ENCODE measurements around a stretch of chr4.

DNA sequence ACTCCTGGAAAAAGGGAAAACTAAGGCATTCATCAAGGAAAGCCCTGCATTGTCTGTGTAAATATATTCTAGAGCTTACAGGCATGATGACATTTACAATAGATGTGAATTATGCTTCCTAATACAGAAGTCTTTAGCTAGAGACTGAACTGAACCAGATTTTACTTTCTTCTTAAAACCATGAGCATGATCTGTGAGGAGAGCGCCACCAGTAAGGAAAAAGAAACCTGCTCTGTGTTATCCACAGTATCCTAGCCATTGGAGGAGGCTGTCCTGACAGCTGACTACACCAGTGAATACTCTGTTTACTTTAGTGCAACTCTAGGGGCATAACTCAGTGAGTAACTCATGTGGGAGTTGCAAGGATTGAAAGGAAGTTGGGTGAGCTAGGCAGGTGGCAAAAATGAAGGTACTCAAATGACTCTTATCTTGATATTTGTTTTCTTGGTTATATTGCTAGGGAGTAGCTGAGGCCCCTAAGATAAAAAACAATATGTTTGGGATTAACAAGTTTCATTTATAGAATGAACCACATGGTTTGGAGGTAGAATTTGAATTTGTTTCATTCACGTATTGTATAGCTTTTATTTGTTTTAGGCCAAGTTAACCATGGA is 2.3 kb downstream of the BMP3 start:
- PRO-cap: no peak
CAGE:
- cytosol, long polyA minus RNA: no peak
- cytosol, long polyA plus RNA: no peak
- long polyA plus RNA: no peak
- nucleus, long polyA minus RNA: no peak
- nucleus, long polyA plus RNA: no peak

- PRO-cap: no peak
CAGE:
- cytosol, long polyA minus RNA: no peak
- cytosol, long polyA plus RNA: no peak
- long polyA plus RNA: no peak
- nucleus, long polyA minus RNA: no peak
- nucleus, long polyA plus RNA: no peak
Observed at GRCh38 chr4:81566068-81566918, 94.6 kb upstream of the RASGEF1B start.

- PRO-cap: no peak
CAGE:
- cytosol, long polyA minus RNA: no peak
- cytosol, long polyA plus RNA: no peak
- long polyA plus RNA: no peak
- nucleus, long polyA minus RNA: no peak
- nucleus, long polyA plus RNA: no peak
Observed at GRCh38 chr4:81648818-81649458, 177.2 kb upstream of the RASGEF1B start.

- PRO-cap: no peak
CAGE:
- cytosol, long polyA minus RNA: no peak
- cytosol, long polyA plus RNA: no peak
- long polyA plus RNA: no peak
- nucleus, long polyA minus RNA: no peak
- nucleus, long polyA plus RNA: no peak
Observed at GRCh38 chr4:82347989-82348918, 25.5 kb downstream of the HNRNPD start.

DNA sequence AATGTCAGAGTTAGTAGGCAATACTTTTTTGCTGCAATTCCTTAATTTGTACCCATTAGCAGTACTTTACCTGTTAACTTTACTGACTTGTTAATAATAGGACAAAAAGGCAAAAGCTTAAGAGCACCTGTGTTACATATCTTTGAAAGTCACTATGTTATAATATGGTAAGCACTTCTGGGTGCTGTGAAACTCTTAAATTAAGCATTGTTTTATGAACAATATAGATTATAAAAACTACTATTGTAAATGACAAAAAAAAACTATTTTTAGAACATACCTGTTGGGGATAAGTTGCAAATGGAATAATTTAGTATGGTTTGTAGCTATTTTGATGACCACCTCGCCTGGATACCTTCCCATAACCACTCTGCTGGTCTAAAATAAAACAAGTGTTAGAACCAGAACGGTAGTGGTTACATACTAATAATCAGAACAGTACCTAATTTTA is 18.7 kb downstream of the HNRNPD start:
- PRO-cap: no peak
CAGE:
- cytosol, long polyA minus RNA: no peak
- cytosol, long polyA plus RNA: start-site peak on the minus strand centred at position 356 of the sequence, 34 bp wide, 980 and 862 reads in 2 replicates
- long polyA plus RNA: no peak
- nucleus, long polyA minus RNA: no peak
- nucleus, long polyA plus RNA: no peak

DNA sequence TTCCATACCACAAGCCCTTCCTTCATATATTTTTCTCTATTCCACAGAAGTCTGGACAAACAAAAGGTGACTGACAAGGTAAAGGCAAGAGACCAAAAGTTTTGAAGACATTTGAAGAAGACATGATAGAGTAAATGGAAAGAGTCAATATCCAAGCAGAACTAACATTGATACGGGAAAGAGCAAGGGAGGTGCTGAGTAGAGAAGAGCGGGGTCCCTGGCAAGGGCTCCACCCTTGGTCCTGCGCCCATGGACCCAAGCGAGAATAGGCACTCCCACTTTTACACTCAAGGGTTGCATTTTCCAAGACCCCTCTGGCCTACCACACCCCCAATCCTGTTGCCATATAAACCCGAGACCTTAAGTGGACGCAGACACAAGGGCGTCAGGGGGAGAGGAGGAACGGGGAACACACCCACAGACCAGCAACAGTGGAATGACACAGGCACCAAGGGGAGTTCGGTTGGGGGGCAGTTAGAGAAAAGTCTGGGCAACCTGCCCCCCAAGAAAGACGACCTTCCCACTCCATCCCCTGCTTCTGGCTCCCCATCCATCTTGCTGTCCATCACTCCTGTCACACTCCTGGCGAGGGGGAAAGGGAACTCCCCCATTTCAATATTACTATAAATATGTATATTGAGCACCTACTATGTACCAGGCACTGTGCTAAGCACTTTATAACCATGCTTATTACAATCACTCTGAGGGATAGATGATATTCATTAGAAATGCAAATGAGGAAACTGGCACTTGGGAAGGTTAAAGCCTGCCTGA is 51.8 kb downstream of the SCD5 start:
- PRO-cap: no peak
CAGE:
- cytosol, long polyA minus RNA: no peak
- cytosol, long polyA plus RNA: no peak
- long polyA plus RNA: no peak
- nucleus, long polyA minus RNA: no peak
- nucleus, long polyA plus RNA: no peak

DNA sequence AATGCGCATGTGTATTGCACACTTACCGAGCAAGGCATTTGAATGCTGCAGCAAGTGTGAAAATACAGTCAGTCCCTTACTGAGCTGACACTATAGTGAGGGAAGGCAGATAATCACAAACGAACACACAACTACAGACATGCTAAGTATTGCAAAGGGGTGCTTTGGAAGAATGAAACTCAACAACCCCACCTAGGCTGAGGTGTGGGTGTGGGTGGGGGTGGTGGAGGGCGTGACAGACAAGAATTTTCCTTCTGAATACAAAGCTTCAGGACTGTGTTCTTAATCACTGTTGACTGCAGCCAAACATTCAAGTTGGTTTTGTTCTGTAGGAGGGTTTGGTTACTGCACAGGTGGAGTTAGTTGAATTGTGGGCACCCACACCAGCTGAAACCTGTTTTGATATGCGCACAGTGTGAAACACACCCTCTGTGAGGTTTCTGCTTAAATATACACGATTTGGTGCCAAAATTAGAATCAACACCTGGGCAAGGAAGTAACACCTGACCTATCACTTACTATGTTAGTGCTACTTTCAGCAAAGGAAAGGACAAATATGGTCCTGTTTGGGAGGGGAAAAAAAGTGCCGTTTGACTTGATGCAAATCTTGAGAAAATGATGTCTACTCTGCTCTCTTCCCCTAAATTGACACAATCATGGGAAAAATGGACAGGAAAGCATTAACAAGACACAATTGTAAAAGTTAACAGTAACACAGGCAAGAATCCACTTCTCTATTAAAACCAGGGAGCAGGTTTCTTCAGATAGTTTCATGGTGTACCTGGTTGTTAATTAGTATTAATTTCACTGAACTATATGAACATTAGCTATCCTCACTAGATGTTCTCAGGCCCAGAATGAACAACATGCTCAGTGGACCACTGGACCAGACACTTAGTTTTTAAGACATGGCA is 72.1 kb downstream of the COQ2 start:
- PRO-cap: no peak
CAGE:
- cytosol, long polyA minus RNA: no peak
- cytosol, long polyA plus RNA: no peak
- long polyA plus RNA: no peak
- nucleus, long polyA minus RNA: no peak
- nucleus, long polyA plus RNA: no peak

GRCh38 chr4:83356547-83356879 is 21.9 kb upstream of the HPSE start:
- PRO-cap: no peak
CAGE:
- cytosol, long polyA minus RNA: no peak
- cytosol, long polyA plus RNA: no peak
- long polyA plus RNA: no peak
- nucleus, long polyA minus RNA: no peak
- nucleus, long polyA plus RNA: no peak

GRCh38 chr4:84052535-84052734 is 446.7 kb downstream of the NKX6-1 start:
- PRO-cap: no peak
CAGE:
- cytosol, long polyA minus RNA: no peak
- cytosol, long polyA plus RNA: no peak
- long polyA plus RNA: no peak
- nucleus, long polyA minus RNA: no peak
- nucleus, long polyA plus RNA: no peak

DNA sequence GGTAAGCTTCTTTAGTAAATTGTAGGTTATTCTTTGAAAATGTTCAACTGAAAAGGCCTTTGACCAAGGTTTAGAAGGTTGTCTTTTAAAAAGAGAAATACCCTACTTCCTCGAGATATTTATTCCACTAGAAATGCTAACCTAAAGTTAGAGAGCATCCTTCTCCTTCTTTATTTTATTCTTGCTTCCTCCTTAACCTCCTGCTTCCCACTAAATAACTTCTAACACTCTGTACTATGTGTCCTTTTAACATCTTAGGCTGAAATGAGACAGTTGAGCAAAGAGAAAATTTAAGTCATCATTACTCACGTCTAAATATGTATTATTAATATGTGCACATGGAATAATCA is 267.1 kb downstream of the NKX6-1 start:
- PRO-cap: no peak
CAGE:
- cytosol, long polyA minus RNA: no peak
- cytosol, long polyA plus RNA: no peak
- long polyA plus RNA: no peak
- nucleus, long polyA minus RNA: no peak
- nucleus, long polyA plus RNA: no peak

DNA sequence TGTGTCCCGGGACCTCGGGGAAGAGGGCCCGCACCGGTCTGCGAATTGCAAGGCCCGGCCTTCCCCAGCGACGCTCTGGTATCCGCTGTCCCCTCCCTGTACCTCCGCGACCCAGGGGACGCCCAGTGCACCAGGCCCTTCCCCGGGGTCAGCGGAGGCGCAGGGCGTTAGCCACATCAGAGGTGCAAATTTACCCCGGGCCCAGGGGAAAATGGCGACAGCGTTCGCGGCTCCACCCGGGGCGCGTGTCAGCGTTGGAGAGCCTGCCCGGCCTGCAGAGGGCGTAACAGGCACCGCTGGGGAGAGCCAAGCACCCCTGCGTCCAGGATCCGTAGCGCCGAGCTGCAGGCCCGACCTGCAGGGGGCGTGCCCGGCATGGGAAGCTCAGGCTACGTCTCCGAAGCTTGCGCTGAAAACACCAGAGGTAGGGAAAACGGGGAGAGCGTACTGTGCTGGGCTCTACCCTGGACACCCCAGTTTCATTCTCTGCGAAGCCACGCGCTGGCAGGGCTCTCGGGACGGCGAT is 16.3 kb downstream of the NKX6-1 start:
- PRO-cap: no peak
CAGE:
- cytosol, long polyA minus RNA: no peak
- cytosol, long polyA plus RNA: no peak
- long polyA plus RNA: no peak
- nucleus, long polyA minus RNA: no peak
- nucleus, long polyA plus RNA: no peak

DNA sequence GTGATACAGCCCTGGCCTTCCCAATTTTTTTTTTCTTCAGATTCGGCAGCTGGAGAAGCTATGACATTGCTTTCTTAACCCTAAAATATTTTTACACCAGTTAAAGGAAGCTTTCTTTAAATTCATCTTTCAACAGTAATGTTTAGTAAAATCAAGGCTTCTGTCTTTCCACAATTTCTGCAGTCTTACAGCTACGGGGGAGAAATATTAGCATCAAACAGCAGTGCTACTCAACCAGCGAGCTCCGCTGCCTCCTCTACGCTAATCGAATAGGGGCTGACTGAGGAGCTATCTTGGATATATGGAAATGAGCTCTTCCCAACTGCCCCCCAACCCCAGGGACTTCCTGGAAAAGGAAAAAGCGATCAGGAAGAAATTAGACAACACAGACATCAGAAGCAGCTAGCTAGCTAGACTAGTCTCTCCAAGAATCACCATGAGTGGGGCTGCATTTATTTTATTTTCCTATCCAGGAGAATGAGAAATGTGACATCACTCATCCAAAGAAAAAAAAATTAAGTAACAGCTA is 7.7 kb downstream of the NKX6-1 start:
- PRO-cap: no peak
CAGE:
- cytosol, long polyA minus RNA: no peak
- cytosol, long polyA plus RNA: no peak
- long polyA plus RNA: no peak
- nucleus, long polyA minus RNA: no peak
- nucleus, long polyA plus RNA: no peak

DNA sequence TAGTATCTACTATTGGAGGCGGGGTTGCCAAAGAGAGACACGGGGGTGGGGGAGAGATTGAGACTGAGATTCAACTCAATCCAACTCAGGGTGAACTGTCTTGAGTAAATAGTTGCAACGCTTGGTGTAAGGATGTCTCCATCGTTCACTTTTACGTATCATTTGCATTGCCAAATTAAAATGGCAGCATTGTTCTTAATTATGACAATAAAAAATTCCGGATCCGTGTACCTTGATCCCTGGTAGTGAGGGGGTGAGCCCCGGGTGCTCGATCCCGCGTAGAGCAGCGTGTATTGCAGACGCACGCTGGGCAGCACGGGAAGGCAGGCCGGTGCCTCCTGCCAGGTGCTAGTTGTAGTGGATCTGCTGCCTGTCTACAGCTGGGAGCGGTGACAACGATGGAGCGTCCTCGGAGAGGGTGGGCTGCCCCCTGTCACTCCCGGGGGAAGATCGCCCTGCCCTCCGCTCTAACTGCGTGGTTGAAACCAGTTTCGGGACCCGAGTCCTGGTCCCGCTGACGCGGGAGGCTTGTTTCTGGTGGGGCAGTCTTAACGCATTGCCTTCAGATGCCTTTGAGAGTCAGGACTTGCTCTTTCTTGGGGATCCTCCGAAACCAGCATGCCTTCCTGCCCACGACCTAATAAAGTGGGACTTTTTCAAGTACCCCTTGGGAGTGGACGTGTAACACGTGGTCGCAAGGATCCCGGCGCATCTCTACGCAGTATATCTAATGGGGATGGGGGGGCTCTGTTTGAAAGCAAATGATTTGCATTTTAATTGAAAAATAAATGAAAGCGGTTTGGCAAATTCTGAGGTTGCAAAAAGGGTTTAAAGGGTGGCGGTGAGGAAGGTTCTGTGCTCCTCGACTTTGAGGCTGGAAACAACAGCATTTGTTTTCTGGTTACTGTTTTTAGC is 2.7 kb upstream of the NKX6-1 start:
- PRO-cap: no peak
CAGE:
- cytosol, long polyA minus RNA: no peak
- cytosol, long polyA plus RNA: no peak
- long polyA plus RNA: no peak
- nucleus, long polyA minus RNA: no peak
- nucleus, long polyA plus RNA: no peak

DNA sequence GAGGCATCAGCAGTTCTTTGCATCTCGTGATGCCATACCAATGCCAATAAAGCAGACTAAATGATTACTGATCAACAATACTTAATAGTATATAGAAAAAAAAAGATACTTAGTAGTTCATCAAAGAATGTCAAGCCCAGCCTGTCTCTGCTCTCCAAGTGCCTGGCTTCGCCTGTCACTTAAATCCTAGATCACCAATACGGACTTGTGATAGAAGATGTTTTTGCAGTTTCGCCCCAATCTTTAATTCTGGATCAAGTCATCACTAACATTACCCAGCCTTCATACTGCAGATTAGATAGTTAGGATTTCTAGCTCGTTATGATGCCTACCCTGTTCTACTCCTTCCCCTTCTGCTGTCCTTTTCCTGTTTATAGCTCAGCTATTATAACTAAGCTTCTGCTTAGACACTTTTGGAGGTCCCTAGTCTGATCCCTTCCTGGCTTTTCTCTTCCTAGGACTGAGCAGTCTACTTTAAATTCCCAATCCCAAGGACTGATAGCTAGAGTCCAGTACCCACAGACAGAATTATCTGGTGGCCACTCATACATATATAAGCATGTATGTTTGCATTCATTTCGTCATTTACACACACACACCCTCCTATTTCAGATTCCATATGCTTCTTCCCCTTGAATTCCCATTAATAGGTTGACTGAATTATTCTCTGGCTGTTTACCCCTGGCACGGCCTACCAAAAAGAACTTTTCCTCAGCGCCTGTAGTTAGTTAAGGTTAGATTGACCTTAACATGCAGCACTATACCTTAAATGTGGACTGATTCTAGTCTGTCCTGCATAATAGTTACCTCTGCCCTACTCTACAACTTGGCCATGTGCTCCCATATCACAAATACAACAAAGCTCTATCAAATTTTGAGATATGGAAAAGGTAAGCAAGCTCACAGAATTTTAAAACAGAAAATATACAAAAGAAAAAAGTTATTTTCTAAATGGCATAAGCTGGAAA is 17.9 kb downstream of the WDFY3 start:
- PRO-cap: no peak
CAGE:
- cytosol, long polyA minus RNA: no peak
- cytosol, long polyA plus RNA: no peak
- long polyA plus RNA: no peak
- nucleus, long polyA minus RNA: no peak
- nucleus, long polyA plus RNA: start-site peak on the minus strand centred at position 490 of the sequence, 760 bp wide, 47 and 54 reads in 2 replicates

DNA sequence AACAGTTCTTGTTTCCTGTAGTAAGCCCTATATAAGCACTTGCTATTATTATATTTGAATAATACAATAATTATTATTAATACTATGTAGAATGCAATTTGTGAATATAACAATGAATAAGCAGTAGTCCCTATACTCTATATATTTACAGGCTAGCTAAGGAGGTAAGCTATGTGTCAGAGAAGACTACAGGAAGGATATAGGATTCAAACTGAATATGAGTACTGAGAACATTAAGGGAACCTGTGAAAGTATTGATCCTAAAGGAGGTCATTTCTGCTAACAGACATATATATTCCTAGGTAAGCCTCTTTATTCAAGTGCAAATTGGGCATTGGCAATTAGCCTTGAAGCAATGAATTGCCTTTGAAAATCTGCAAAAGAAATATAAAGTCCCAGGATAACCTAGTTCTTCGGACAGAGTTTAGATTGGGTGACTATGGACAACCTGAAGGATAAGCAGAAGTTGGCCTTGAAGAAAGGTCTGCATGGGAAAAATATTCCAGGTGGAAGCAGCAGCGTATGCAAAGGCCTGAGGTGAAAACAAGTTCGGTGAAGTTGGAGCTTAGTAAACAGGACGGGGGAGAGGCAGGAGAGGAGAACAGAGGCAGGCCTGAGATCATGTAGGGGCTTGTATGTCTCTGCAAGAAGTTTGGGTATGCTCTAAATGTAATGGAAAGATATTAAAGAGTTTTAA is 175.8 kb downstream of the ARHGAP24 start:
- PRO-cap: no peak
CAGE:
- cytosol, long polyA minus RNA: no peak
- cytosol, long polyA plus RNA: no peak
- long polyA plus RNA: no peak
- nucleus, long polyA minus RNA: no peak
- nucleus, long polyA plus RNA: no peak

- PRO-cap: no peak
CAGE:
- cytosol, long polyA minus RNA: no peak
- cytosol, long polyA plus RNA: no peak
- long polyA plus RNA: no peak
- nucleus, long polyA minus RNA: no peak
- nucleus, long polyA plus RNA: no peak
Observed at GRCh38 chr4:85829222-85830112, 354.5 kb downstream of the ARHGAP24 start.

DNA sequence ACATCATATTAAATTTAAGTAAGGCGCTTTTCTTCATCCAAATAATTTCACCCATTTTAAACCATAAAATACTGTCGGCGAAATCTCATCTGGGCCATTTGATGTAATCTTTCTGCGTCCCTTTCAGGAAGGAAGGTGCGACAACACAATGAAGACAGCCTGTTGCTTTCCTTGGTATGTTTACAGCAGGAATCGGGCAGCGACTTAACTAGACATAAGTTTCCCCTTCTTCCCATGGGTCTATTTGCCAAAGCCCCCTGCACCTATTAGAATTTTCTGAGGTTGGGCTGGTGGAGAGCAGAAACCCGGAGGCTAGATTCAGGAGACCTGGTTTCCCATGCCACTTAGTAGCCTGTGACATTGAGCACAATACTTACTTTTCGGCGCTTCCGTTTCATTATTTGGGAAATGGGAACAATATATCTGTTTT is 686 bp upstream of the AFF1 start:
- PRO-cap: no peak
CAGE:
- cytosol, long polyA minus RNA: no peak
- cytosol, long polyA plus RNA: no peak
- long polyA plus RNA: no peak
- nucleus, long polyA minus RNA: no peak
- nucleus, long polyA plus RNA: no peak

- PRO-cap: no peak
CAGE:
- cytosol, long polyA minus RNA: no peak
- cytosol, long polyA plus RNA: no peak
- long polyA plus RNA: no peak
- nucleus, long polyA minus RNA: no peak
- nucleus, long polyA plus RNA: no peak
Observed at GRCh38 chr4:86966877-86967740, 32.3 kb downstream of the AFF1 start.

- PRO-cap: no peak
CAGE:
- cytosol, long polyA minus RNA: no peak
- cytosol, long polyA plus RNA: no peak
- long polyA plus RNA: no peak
- nucleus, long polyA minus RNA: no peak
- nucleus, long polyA plus RNA: no peak
Observed at GRCh38 chr4:87055225-87056186, 120.7 kb downstream of the AFF1 start.

DNA sequence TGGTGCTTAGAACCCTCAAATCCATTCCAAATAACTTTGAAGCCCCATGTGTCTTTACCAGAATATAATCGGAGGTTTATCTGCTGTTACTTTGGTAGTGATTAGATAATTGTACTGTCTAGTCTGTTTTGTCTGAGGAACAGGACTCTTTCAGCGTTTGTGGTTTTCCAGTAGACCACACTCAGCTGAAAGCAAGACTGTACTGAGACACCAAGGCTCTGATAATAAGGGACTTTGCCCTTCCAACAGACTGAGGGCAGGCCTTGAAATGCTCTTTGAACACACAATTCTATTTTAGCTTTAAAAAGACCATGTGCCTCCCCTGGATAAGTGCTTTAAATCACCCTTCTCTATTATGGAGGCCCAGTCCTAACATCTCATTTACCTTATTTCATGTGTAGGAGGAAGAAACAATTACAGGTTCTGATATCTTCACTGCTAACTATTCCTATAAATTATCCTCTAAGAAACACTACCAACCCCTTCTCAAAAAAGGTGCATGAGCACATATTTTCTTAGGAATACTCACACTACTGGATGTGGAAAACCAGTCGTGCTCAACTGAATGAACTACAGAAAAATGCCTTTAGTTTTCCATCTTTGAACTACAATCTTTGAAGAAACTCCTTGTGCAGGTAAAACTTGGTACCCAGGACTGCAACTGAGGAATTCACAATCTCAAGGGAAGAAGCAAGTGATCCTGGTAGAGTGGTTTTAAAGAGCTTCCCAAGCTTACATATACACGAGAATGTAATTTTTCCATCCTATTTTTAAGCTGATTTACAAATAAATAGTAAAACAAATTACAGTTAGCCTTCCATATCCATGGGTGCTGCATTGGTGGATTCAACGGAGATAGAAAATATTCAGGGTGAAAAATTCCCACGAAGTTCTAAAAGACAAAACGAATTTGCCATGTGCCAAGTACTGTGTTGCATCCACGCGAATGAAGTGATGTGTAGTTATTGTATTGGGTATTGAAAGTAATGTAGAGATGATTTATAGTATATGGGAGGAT is 75.8 kb downstream of the KLHL8 start:
- PRO-cap: no peak
CAGE:
- cytosol, long polyA minus RNA: no peak
- cytosol, long polyA plus RNA: no peak
- long polyA plus RNA: no peak
- nucleus, long polyA minus RNA: no peak
- nucleus, long polyA plus RNA: no peak